Aorta (tissue), 1 donor: ENCODE measurements around a stretch of chr19.

GRCh38 chr19:46303131-46303528 is 6.3 kb downstream of the HIF3A start:
- PRO-cap = no peak

DNA sequence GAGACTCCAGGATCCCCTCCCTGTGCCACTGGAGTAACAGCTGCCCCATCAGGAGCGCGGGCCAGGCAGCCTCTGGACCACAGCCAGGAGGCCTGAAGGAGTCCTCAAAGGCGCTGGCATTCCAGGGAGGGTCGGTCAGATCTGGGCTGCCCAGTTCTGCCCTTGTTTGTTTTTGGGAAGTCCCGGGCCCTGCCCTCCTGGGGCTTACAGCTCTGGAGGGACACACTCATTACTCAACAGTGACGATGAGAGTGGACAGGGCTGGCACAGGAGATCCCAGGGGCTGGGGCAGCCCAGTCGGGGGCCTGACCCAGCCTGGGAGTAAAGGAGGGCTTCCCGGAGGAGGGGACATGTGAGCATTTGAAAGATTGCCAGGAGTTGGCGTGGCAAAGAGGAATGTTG is 4.7 kb downstream of the PPP5C start:
- PRO-cap = no peak

GRCh38 chr19:46410983-46411705 is 2.2 kb downstream of the CCDC8 start:
- PRO-cap = no peak

DNA sequence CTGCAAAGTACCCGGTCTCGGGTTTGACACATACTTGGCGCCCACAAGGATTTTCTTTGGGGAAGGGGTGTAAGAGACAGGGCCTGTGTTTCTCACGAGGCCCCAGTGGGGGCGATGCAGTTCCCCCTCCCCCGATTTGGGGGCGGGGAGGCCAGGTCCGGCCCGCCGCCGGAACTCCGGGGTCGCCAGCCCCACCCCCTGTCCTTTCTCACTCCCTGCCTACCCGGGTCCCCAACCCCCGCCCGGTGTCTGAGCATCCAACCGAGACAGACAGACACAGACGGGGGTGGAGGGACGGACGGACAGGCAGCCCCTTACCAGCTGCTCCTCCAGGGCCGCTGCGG is 512 bp downstream of the DACT3 start:
- PRO-cap = bidirectional peak, plus-strand start at position 279 of the sequence, minus-strand start at position 206 of the sequence

DNA sequence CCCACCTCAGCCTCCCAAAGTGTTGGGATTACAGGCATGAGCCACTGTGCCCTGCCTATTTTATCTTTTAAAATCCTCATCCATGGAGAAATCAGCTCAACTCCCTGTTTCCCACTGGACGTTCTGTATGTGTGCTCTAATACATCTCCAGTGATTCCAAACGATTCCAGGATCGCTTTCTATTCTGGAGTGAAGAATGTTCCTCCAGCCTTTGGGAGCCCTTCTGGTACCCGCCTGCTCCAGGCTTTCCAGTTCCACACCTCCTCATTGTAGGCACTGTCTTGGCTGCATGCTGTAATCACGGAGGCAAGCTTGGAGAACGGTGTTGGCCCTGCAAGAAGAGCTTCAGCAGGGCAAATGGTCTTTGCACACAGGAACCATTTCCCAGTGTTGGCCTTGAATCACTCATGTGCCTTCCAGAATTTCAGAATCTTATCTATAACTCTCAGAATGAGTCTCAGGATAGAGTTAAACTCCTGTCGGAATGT is 10.8 kb downstream of the PRKD2 start:
- PRO-cap = no peak

DNA sequence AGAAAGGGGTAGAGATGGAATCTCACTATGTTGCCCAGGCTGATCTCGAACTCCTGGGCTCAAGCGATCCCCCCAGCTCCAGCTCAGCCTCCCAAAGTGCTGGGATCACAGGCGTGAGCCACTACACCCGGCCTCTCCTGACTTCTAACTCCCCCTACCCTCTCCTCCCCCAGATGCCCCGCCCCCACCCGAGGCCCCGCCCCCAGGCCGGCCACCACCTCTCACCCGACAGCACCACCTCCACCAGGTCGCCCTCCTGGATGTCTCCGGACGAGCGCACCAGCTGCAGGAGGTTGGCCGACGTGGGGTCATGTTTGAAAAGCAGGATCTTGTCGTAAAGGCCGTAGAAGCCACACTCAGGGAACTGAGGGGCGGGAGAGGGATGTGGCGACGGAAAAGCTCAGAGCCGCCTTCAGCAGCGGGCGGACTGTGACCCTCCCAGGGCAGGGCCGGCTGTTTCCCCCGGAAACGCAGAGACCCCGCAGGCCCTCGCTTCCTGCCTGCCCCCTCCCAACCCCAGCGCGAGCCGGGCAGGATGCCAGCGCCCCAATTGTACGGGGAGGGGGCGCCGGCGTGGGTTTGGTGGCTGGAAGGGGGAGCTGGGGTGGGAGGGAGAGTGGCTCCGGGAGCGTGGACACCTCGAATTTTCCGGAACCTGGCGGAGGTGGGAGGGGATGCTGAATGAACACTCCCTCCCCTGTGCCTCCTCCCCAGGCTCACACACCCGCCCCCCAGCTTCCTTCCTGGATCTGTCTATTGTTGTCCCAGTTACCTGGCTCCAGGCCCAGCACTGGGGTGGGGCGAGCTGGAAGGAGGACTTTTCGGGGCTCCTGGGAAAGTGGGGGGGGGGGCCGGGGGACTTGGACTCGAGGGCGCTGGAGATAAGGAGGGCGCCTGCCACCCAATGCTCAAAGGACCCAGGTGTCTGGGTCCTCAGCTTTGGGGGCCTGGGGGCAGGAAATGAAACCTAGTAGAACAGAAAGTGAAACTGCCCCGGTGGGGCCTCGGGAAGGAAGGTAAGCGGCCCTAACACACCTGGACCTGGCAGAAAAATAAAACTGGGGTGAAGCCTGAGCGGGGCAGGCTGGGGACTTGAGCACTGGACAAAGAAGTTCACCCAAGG is 2.9 kb downstream of the PRKD2 start:
- PRO-cap = bidirectional peak, plus-strand start at position 393 of the sequence, minus-strand start at position 211 of the sequence; bidirectional peak, plus-strand start at position 787 of the sequence, minus-strand start at position 657 of the sequence

DNA sequence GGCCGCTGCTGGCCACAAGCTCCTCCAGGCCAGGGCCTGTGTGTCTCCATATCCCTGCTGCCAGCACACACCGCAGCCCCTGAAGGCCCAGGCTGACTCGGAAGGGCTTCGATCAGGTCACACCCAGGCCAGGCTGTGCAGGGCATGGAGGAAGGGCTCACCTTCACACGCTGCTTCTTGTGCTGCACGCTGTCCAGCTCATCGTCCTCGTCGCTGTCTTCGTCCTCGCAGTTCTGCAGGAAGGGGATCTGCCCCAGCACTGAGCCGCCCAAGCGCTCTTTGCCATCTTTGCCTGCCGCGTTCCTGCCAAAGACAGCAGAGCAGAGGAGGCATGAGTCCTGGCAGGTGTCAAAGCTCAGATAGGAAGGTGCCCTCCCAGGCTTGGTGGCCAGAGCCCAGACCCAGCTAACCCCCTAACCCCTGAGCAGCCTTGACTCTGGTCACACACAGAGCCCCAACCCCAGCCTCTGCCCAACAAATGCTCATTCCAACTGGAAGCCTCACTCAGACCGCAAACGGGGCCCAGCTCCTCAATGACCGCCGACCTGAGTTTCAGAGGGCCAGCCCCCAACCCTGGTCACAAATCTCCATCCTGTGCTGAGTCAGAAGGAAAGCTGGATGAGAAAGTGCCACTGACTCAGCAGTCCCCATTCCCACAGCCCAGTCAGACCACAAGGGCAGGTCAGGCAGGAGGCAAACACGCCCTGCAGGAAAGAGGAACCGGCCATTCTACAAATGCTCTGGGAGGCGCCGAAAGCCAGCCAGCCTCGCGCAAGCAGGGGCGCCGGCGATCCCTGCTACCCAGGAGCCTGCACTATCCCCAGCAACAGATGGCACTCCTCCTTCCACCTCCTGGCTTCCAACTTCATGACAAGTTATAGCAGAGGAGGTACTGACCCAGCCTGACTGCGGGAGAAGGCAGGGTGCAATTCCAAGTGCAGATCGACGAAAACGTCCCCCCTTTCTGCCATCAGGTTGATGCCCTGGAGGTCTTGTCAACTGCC is 14.0 kb upstream of the PRKD2 start:
- PRO-cap = no peak

DNA sequence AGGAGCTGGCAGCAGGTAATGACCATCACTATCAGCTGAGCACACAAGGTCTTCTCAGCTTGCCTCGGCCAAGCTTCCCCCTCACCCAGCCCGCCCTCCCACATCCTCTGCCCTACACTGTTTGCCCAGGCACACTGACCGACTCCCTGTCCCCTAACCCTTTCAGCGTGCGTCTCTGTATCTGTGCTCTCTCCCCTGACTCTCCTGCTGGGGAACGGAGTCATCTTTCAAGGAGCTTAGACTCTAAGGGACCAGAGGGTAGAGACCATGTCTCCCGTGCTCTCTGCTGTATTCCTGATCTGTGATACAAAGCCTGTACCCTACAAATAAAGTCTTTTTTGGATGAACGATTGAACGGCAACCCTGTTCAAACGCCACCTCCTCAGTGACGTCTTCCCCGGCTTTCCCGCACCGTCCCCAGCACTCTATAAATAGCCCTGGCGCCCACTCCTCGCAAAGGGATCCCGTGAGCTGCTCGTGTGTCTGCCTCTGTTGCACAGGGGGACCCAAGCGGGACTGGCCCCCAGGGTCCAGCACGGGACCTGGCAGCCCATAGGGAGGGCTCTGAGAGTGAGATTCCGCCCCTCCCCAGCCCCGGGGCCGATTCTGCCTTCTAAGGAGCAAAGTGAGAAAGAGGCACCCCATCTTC is 8.3 kb upstream of the FKRP start:
- PRO-cap = no peak

DNA sequence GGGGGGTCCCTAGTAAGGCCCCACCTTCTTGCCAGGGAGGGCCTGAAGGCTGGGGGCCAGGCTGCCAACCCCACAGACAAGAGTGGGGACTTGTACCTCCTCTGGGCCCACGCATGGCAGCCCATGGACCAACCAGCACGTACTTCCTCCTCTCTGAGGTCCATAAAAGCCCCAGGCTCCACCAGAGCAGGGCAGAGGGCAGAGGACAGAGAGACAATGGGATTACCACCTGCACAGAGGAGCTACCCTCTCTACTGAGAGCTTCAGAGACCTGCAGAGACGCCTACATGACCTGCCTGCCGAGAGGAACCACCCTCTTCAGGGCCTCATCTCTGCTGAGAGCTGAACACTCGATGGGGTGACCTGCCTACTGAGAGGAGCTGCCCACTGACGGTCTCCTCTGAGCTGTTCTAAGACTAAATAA is 28.6 kb downstream of the AP2S1 start:
- PRO-cap = no peak

DNA sequence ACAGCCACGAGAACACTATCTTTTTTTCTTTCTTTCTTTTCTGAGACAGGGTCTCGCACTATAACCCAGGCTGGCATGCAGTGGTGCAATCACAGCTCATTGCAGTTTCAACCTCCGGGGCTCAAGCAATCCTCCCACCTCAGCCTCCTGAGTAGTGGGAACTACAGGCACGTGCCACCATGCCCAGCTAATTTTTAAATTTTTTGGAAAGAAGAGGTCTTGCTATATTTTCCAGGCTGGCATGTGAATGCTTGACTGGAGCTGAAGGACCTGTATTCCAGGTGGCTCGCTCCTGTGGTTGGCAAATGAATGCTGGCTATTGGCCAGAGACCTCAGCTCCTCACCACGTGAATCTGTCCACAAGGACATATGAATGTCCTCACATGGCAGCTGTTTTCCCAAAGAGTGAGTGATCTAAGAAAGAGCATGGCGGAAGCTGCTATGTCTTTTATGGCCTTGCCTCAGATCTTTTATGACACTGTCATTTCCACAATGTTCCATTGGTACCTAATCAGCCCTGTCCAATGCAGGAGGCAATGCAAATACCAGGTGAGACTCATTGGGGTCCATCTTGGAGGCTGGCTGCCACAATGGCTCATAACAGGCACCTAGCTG is 3.4 kb upstream of the AP2S1 start:
- PRO-cap = no peak

- PRO-cap = unidirectional peak, plus-strand start at chr19:46856298
Measured at GRCh38 chr19:46856071-46856853, 4.5 kb upstream of the ARHGAP35 start.

GRCh38 chr19:46885249-46885995 is 24.6 kb downstream of the ARHGAP35 start:
- PRO-cap = no peak

DNA sequence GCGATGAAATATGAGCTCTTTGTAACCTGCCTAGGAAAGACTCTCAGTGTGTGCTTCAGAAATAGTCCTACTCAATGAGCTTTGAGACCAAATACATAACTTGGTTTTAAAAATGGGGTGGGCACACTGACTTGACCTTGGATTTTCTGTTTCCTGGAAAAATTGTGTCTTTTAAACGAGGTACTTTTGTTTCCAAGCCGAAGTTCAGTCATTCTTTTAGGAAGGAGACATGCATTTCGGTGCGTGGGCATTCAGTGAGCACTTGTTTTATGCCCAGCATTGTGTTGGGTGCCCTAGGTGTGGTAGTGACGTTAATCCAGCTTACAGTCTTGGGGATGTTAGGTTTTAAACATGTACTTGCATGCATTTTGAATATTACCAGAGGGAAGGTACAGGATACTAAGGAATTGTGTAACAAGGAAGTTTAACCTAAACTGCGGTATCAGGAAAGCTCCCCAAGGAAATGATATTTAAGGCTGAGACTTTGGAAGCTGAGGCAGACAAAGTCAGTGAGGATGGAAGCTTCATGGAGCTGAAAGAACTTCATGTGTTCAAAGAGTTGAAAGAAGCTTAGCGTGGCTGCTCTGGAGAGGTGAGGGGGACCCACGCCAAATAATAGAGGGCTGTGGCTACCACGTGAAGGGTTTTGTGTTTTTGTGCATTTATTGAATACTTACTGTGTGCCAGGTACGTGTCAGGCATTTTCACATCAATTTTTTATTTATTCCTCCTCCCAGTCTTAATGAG is 66.3 kb downstream of the ARHGAP35 start:
- PRO-cap = no peak

- PRO-cap = no peak
Measured at GRCh38 chr19:46943386-46943686, 76.3 kb upstream of the NPAS1 start.

GRCh38 chr19:47001630-47002139 is 18.0 kb upstream of the NPAS1 start:
- PRO-cap = no peak

GRCh38 chr19:47002941-47004225 is 16.3 kb upstream of the NPAS1 start:
- PRO-cap = no peak

GRCh38 chr19:47012787-47013366 is 6.8 kb upstream of the NPAS1 start:
- PRO-cap = no peak

GRCh38 chr19:47093177-47093575 is 20.4 kb downstream of the ZC3H4 start:
- PRO-cap = no peak

- PRO-cap = no peak
Measured at GRCh38 chr19:47093644-47094331, 19.8 kb downstream of the ZC3H4 start.

- PRO-cap = no peak
Measured at GRCh38 chr19:47107221-47108400, 6.0 kb downstream of the ZC3H4 start.